Right lobe of liver (tissue), 4 donors: ENCODE measurements around the gene ABCC12.

- PRO-cap, 4 experiments = no peak in any of the 4 experiments
- RAMPAGE, long total RNA, 2 experiments = no peak in any of the 2 experiments
Measured at GRCh38 chr16:46632884-46633462, 11.8 kb upstream of the SHCBP1 start.

- PRO-cap, 4 experiments = no peak in any of the 4 experiments
- RAMPAGE, long total RNA, 2 experiments = no peak in any of the 2 experiments
Measured at GRCh38 chr16:46637845-46638061, 16.6 kb upstream of the SHCBP1 start.

- PRO-cap, 4 experiments = peak in 4 of 4 experiments; most common plus-strand start chr16:46790117 (in 3); most common minus-strand start chr16:46789877 (in 3)
- RAMPAGE, long total RNA, 2 experiments = no peak in any of the 2 experiments
Measured at GRCh38 chr16:46789377-46790710, 41.1 kb downstream of the C16orf87 start.

DNA sequence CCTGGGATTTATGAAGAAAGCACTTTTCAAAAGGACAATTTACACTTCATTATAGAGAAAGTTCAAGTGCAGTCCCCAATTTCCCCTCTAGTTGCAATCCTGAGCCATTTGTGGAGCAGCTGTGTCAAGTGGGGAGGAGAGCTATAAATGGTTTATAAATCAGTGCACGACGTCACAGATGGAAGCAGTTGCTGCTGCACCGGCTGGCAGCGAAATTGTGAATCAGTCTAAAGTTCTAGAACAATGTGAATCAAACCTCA lies 26.6 kb upstream of the C16orf87 start:
- PRO-cap, 4 experiments = peak in 4 of 4 experiments; most common plus-strand start position 172 of the sequence (in 4); most common minus-strand start position 95 of the sequence (in 1)
- RAMPAGE, long total RNA, 2 experiments = no peak in any of the 2 experiments

DNA sequence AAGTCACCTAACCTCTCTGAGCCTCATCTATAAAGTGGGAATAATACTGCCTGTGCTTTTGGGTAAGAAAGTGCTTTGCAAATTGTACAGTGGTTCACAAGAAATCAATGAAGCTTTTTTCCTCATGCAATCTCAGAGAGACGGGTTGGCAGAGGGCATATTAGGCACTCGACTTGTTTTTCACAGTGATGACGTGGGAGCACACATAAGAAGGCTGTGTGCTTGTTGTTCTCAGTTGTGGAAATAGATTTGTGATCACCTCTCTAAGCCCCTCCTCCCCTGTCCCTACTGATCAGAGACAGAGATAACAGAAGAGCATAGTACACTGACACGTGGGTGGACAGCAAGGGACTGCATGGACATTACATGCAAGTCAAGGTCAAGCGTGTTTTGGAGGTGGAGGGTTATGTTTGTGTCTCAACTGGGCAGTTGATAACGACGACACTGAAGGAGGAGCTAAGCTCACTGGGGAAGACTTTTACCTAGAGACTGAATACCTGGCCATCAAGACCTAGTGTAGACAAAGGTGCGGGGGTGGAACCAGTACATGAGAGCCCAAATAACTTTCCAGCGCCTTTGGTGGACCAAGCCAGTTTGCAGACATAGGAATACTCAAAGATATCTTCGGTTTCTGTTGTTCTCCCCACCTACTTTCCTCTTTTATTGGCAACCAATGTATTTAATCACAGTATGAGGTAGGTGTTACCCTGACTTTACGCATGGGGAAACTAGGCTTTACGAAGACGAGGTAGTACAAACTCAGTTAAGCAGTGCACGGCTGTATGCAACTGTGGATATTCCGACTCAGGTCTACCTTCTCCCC lies 1.6 kb upstream of the GPT2 start:
- PRO-cap, 4 experiments = peak in 4 of 4 experiments; most common plus-strand start position 432 of the sequence (in 4); most common minus-strand start position 134 of the sequence (in 2)
- RAMPAGE, long total RNA, 2 experiments = start-site peak on the plus strand in 1 of 2 experiments, centred at position 438 of the sequence, 5 reads per replicate

DNA sequence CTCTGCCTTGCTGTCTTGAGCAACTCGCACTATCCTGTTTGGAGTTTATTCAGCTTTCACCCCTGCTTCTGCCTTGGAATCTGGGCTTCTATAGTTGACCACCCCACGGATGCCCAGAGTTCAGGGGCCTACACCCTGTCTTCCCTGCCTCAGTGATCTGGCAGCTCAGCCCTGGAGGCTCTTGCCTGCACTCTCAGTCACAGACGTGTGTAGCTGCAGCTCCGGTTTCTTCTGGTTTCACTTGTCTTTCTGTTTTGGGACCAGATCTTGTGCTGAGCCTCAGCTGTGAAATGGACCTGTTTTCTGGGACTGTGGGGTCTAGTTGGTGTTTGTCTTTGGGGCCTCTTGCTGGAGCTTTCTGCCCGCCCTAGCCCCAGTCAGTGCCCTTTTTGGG lies 5.8 kb downstream of the GPT2 start:
- PRO-cap, 4 experiments = peak in 2 of 4 experiments; most common plus-strand start position 63 of the sequence (in 2)
- RAMPAGE, long total RNA, 2 experiments = no peak in any of the 2 experiments

DNA sequence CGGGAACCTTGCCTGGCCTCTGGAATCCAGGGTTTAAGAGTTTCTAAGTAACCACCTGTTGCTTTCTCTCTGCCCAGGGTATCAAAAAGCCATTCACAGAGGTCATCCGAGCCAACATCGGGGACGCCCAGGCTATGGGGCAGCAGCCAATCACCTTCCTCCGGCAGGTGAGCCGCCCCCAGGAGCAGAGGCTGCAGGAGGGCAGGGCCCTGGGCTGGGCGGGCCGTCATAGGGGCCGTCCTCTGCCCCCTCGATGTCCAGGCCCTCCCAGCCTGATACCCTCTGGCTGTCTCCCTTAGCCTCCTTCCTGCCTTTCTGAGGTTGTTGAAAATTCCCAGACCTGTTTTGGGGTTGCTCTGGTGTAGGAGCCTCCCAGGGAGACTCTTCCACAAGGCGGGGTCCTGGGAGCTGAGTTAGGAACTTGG lies 13.4 kb downstream of the GPT2 start:
- PRO-cap, 4 experiments = peak in 1 of 4 experiments; most common plus-strand start position 86 of the sequence (in 1); most common minus-strand start position 83 of the sequence (in 1)
- RAMPAGE, long total RNA, 2 experiments = no peak in any of the 2 experiments

- PRO-cap, 4 experiments = no peak in any of the 4 experiments
- RAMPAGE, long total RNA, 2 experiments = no peak in any of the 2 experiments
Measured at GRCh38 chr16:46956320-46957472, 16.8 kb downstream of the DNAJA2 start.

DNA sequence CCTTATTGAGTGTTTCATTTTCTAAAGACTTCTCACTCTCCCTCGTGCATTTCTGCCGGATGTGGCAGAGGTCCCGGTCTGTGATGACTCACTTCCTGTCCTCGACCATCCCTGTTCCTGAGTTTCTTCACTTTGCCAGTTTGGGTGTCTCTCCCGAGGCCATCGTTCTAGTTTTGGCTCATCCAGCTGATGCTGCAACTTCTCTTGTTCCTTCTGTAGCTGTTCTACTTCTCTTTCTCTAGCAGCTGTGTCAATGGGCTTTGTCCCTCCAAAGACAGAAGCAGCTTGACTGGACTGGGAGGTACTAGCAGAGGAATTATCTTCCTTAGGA lies 104.4 kb downstream of the PHKB start:
- PRO-cap, 4 experiments = no peak in any of the 4 experiments
- RAMPAGE, long total RNA, 2 experiments = no peak in any of the 2 experiments

DNA sequence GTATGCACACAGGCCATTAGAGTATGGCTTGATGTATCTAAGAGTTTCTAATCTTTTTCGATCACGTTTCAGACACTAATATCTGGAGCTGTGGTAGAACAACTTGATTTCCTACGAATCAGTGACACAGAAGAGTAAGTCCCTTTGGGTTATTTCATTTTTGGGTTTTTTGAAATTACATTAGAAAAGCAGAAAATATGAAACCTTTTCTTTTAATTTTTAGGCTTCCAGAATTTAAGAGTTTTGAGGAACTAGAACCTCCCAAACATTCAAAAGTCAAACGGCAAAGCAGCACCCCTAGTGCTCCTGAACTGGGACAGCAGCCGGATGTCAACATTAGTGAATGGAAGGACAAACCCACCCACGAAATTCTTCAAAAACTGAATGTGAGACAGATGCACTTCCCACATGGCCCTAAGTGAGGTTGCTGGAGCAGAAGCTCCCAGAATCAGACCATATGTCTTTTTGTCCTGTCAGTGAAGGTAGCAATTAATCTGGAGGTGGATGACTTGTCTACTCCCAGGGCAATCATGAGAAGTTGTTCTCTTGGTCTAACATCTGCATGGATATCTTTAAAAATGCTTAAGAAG lies 199.4 kb downstream of the PHKB start:
- PRO-cap, 4 experiments = no peak in any of the 4 experiments
- RAMPAGE, long total RNA, 2 experiments = no peak in any of the 2 experiments

GRCh38 chr16:47848390-47848963 lies 307.3 kb downstream of the ABCC12 start:
- PRO-cap, 4 experiments = no peak in any of the 4 experiments
- RAMPAGE, long total RNA, 2 experiments = no peak in any of the 2 experiments

GRCh38 chr16:48054924-48055256 lies 100.9 kb downstream of the ABCC12 start:
- PRO-cap, 4 experiments = no peak in any of the 4 experiments
- RAMPAGE, long total RNA, 2 experiments = no peak in any of the 2 experiments

- PRO-cap, 4 experiments = no peak in any of the 4 experiments
- RAMPAGE, long total RNA, 2 experiments = no peak in any of the 2 experiments
Measured at GRCh38 chr16:48116570-48116892, 39.3 kb downstream of the ABCC12 start.

- PRO-cap, 4 experiments = no peak in any of the 4 experiments
- RAMPAGE, long total RNA, 2 experiments = no peak in any of the 2 experiments
Measured at GRCh38 chr16:48155872-48156345, at the start of gene ABCC12. Gene ABCC12, minus strand, starts transcription at chr16:48155993.

GRCh38 chr16:48156717-48157196 lies 964 bp upstream of the ABCC12 start:
- PRO-cap, 4 experiments = no peak in any of the 4 experiments
- RAMPAGE, long total RNA, 2 experiments = no peak in any of the 2 experiments

DNA sequence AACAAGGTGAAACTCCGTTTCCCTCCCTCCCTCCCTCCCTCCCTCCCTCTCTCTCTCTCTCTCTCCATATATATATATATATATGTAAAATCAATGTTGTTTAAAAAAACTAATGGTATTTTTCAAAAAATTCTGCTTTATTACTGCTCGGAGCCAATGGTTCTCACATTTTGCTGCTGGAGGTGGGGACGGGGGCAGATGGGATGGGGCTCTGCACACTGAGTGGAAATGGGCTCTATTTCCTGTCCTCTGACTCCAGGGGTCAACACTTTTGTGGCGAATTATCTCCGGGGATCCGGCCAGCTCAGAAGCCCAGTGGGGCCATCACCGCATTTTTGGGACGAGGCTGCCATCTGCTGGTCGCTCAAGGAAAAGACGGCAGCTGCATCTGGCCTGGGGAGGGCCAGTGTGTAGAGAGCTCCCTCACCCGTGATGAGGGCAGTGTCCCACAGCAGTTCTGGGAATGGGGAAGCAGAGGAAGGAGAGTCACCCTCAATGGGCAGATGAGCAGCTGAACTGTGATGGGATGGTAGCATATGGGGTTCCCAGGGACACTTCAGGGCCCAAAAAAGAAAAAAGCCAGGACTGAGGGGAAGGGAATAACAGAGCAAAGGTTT lies 9.0 kb upstream of the ABCC12 start:
- PRO-cap, 4 experiments = peak in 4 of 4 experiments; most common plus-strand start position 454 of the sequence (in 4); most common minus-strand start position 459 of the sequence (in 1)
- RAMPAGE, long total RNA, 2 experiments = no peak in any of the 2 experiments

DNA sequence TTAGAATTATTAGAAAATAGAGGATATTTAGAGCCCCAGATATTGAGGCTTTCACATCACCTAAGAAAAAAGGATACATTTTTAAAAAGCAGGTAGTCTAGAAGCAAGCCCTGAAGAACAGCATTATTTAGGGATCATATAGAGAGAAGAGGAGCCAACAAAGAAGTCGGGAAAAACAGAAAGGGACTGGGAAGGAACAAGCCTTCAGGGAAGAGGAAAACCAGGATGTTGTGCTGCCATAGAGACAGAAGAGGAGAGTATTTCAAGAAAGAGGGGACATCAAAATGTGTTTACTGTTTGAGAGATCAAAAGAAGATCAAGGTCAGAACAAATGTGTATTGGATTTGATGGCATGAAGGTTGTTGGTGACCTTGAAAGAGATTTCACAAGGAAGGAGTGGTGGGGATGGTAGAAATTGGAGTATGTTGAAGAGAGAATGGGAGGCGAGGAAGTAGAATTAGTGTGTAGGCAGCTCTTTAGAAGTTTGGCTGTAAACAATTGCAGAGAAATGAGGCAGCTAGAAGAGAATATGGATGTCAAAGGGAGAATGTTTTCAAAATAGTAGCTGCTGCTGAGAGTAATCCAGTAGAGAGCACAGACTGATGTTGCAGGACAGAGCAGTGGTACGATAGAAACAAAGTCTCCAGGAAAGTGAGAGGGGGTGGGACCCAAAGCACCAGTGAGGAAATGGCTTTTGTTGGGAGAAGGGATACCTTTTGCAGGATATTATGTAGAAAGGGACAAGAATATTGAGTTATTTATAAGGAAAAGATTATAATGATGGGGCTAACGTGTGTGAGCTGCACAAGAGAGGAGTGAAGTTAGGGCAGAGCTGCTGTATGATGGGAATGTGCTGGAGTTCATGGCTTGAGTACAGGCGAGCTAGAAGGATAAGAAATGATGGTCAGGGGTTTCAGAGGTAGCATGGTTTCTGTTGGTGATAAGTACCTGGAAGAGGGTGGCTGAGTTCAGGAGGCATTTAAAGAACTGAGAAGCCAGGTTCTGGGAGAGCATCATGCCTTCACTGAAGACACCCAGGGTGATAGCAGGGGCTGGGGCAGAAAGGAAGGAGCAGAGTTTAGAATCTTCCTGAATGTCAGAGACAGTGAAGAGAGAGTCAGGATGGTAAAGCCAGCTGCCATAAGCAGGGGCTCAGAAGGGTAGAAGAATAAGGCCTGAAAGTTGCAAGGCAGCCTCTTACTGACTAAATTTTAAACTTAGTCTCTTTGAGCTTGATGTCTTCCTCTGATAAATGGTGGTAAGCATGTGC lies 45.8 kb downstream of the SIAH1 start:
- PRO-cap, 4 experiments = no peak in any of the 4 experiments
- RAMPAGE, long total RNA, 2 experiments = no peak in any of the 2 experiments

GRCh38 chr16:48356901-48357572 lies 28.2 kb downstream of the SIAH1 start:
- PRO-cap, 4 experiments = peak in 1 of 4 experiments; most common minus-strand start chr16:48357455 (in 1)
- RAMPAGE, long total RNA, 2 experiments = no peak in any of the 2 experiments

- PRO-cap, 4 experiments = no peak in any of the 4 experiments
- RAMPAGE, long total RNA, 2 experiments = no peak in any of the 2 experiments
Measured at GRCh38 chr16:48448351-48448755, 63.1 kb upstream of the SIAH1 start.

- PRO-cap, 4 experiments = no peak in any of the 4 experiments
- RAMPAGE, long total RNA, 2 experiments = no peak in any of the 2 experiments
Measured at GRCh38 chr16:48501755-48502551, 108.0 kb downstream of the N4BP1 start.